Smooth muscle cell (in vitro differentiated cells): ENCODE measurements around a stretch of chr17.

- RAMPAGE, long total RNA = no peak
These were observed 6.7 kb downstream of the PER1 start for GRCh38 chr17:8145471-8145898.

- RAMPAGE, long total RNA = no peak
These were observed 2.9 kb downstream of the TMEM107 start for GRCh38 chr17:8173015-8173968.

GRCh38 chr17:8206599-8207354, 3.6 kb downstream of the AURKB start:
- RAMPAGE, long total RNA = no peak

- RAMPAGE, long total RNA = no peak
These were observed 12.5 kb upstream of the AURKB start for GRCh38 chr17:8222794-8223330.

- RAMPAGE, long total RNA = no peak
These were observed 13.0 kb upstream of the AURKB start for GRCh38 chr17:8223331-8223735.

GRCh38 chr17:8430899-8431608, 4.6 kb upstream of the NDEL1 start:
- RAMPAGE, long total RNA = no peak

GRCh38 chr17:8437064-8437356, 1.3 kb downstream of the NDEL1 start:
- RAMPAGE, long total RNA = no peak

- RAMPAGE, long total RNA = no peak
These were observed 39.4 kb downstream of the NDEL1 start for GRCh38 chr17:8475119-8475476.

GRCh38 chr17:8477494-8478163, 41.9 kb downstream of the NDEL1 start:
- RAMPAGE, long total RNA = no peak

GRCh38 chr17:8697939-8699207, 46.3 kb downstream of the CCDC42 start:
- RAMPAGE, long total RNA = no peak

DNA sequence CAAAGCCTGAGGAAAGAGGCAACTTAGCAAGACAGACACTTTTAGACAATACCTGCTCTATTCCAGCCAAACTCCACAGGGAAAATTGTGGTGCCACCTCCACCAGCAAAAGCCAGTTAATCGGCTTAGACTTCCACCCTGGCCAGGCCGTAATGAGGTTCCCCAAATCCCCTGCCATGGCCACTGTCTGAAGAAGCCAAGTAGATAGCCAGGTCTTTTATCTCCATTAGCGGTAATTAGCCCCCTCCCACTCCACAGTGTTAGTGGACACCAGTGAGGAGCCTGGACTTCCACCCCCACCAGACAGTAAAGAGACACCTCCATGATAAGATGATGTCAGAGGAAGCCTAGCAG, 38.3 kb downstream of the PIK3R5 start:
- RAMPAGE, long total RNA = no peak

DNA sequence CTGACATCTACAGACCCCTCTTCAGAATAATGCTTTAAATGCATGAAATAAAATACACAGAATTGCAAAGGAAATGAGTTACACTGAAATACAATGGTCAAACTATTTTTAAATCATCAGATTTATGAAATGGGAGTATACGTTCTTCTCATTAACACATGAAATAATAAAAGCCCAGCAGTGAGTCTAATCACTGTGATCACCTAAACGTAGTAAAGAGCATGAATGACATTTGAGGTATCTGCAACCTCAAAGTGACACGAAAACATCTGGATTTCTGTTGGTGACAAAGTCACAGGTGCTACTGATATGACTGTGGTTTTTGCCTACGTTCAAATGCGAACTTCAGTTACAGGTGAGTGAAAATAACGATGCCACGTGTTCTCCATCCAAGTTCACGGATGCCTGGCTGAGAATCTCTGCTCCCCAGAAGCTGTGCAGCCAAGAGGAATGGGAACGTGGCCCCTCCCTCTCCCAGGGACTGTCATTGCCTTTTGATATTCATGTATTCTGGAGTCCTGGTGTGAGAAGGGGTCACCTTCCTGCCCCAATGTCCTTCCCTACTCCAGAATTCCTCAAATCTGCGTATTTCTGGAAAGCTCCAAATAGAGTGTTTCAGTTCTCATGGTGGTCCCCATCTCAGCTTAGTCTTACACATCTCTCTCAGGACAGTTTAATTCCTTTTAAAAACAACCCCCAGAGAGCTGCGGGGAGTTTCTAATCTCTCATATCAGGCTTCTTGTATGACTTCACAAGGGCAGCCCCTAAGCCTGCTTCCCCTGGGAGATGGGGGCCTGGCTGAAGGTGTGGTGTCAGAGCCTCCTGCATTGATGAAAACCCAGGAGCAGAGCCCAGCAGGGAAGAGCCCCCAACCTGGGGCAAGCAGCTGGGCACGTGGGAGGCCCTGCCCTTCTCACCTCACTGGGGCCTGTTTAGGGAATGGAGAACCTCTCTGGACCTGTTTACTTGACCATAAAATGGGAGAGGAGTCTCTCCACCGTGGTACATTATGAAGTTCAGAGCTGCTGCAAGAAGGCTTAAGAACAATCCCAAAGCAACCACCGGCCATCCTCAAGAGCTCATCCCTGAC, 25.8 kb downstream of the PIK3R5 start:
- RAMPAGE, long total RNA = no peak

- RAMPAGE, long total RNA = no peak
These were observed 12.2 kb downstream of the PIK3R5 start for GRCh38 chr17:8953412-8953629.

- RAMPAGE, long total RNA = no peak
These were observed 9.2 kb downstream of the PIK3R5 start for GRCh38 chr17:8956161-8956863.

DNA sequence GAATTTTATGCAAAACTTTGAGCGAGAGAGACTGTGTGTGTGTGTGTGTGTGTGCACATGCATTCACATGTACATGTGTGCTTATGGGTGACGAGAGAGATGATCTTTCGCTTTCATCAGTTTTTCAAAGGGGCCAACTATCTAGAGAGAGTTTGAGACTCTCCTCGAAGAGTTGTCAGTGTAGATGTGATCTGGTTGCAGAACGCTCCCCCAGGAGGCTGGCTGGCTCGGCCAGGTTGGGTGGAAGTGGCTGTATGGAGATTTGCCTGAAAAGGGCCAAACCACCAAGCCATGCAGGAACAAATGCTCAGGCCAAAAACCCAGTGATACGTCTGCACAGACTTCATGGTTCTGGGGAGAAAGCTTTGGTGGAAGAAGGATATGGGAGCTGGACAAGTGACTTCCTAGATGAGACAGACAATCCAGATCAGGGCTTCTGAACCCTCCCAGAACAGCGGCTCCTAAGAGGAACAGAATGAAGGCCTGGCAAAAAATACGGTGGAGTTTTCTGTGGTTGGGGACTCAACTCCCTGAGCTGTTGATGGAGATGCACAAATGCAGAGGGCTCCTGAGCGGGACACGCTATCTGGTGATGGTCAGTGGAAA, 6.0 kb downstream of the PIK3R5 start:
- RAMPAGE, long total RNA = no peak

- RAMPAGE, long total RNA = no peak
These were observed 3.6 kb downstream of the PIK3R5 start for GRCh38 chr17:8961769-8962383.

DNA sequence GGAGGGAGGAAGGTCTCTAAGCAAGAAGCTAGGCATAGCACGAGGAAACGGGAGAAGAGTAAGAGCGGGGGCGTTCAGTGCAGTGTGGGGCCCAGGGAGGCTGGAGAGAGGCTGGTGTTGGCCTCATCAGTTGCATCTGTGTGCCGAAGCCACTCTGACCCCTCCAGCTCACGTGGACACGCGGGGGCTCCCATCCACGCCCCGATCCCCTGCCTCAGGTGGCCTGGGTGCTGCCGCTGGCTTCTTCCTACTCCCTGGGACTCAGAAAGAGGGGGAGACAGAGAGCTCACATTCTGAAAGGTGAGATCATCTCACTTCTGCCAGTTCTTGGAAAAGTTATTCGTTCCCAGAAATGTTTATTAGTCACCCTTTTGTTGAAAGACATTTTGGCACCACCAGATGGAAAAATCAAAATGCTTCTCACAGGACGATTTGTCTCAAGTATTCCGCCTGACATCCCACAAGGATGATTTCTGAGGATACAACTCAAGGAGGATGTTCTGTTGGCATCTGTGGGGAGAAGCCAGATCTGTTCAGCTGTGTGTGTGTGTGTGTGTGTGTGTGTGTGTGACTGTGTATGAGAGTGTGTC, 207.1 kb downstream of the NTN1 start:
- RAMPAGE, long total RNA = no peak

- RAMPAGE, long total RNA = no peak
These were observed 218.7 kb downstream of the NTN1 start for GRCh38 chr17:9239767-9240618.

GRCh38 chr17:9240619-9241591, 219.6 kb downstream of the NTN1 start:
- RAMPAGE, long total RNA = no peak

DNA sequence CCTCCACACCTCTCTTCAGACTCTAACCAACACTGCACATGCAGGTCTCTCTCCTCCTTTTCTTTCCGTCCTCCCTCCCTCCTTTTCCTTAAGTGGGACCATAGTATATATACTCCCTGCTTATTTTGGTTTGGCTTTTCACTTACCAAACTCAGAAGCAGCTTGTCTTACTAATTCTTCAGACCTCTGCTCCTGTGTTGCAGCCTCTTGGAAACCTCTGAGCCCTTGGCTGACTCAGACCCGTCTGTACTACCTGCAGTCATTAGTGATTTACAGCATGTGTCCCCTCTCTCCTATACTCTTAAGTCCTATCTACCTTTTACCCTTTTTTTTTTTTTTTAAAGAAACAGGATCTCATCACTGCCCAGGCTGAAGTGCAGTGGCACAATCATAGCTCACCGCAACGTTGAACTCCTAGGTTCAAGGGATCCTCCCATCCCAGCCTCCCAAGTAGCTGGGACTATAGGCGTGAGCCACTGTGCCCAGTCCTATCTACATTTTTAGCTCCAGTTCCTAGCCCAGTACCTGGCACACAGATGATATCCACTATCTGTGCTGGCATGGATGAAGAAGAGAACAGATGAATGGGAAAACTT, 206.9 kb downstream of the STX8 start:
- RAMPAGE, long total RNA = no peak